ENCODE results near the gene RPL21.

DNA sequence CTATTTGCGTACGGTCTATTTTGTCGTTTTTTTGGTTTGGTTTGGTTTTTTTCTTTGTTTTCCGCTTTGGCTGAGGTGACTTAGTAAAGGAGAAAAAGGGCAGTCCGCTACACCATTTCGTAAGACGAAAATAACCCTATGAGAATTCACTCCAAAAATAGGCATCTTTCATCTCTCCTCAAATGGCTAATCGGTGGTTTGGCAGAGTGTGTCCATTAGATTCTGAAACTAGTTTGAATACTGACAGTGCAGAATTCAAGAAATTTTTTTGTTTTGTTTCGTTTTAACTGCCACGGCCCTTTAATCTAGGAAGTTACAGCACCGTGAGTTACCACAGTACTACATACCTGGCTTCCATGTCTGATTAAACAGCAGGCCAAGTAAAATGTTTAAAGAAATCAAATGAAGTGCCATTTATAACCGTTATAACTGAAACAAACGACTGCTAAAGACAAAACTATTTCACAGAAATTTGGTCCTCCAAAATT, 640 bp upstream of the CENPJ start:
- PRO-cap, result no peak

- PRO-cap, result bidirectional peak, plus-strand start at chr13:25170560, minus-strand start at chr13:25170467; bidirectional peak, plus-strand start at chr13:25170914, minus-strand start at chr13:25170893
Observed at GRCh38 chr13:25170314-25171102, 1.6 kb downstream of the AMER2 start.

- PRO-cap, result no peak
Observed at GRCh38 chr13:26187013-26187448, 35.1 kb downstream of the RNF6 start.

GRCh38 chr13:26222662-26223085, 560 bp upstream of the RNF6 start:
- PRO-cap, result no peak

DNA sequence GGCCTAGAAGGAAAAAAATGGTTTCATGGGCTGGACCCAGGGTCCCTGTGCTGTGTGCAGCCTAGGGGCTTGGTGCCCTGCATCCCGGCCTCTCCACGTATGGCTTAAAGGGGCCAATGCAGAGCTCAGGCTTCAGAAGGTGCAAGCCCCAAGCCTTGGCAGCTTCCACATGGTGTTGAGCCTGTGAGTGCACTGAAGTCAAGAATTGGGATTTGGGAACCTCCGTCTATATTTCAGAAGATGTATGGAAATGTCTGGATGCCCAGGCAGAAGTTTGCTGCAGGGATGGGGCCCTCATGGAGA, 22.2 kb downstream of the GPR12 start:
- PRO-cap, result no peak

DNA sequence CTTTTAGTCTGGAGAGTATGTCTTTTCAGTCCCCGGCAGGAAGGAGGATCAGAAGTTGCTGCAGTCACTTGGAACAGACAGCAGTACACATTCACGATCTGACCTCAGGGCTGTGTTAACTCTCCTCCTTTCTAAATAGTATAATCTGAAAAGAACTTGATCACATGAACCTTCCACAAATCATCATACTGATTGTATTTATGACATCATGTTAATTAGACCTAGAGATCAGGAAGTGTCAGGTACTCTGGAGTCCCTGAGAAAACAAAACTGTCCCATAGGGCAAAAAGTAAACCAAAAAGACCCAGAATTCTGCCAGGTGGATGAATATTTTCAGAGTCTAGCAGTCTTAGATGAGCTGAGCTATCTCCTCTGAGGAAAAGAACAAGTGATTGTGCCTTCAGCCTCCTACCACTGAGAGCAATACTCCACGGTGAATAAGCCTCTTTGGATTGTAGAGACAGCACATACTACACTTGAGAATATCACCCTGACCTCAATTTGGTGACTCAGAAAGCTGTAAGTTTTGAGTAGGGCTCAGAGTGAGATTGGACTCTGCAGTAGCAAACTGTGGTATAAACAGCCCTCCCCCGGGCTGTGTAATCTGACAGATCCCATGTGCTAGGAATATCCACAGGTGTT, 181.0 kb upstream of the GPR12 start:
- PRO-cap, result no peak

DNA sequence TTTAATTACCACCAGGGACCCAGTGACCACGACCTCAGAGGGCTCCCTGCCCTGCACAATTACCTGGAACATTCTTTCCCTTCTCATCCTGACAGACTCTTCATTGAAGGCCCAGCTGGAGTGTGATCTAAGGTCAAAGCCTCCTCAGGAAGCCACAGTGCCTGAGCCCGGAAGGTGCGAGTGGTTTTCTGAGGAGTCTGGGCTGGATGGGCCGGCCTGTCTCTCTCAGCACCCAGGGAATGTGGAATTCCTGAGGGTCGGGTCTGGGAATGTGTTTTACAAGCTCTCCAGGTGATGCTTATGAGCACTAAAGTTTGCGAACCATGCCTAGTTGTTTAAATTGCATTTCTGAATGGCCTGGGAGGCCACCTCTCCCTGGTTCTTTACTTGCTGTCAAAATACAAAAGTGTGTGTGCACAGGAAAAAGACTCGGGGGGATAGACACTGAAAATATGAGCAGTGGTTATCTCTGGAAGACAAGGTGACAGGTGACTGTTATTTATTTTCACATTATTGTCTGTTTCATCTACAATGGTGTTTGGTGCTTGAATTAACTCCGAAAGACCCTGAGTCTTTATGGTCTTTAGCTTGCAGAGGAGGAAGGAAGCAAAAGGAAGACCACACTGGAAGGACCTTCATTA, 193.0 kb downstream of the USP12 start:
- PRO-cap, result no peak

DNA sequence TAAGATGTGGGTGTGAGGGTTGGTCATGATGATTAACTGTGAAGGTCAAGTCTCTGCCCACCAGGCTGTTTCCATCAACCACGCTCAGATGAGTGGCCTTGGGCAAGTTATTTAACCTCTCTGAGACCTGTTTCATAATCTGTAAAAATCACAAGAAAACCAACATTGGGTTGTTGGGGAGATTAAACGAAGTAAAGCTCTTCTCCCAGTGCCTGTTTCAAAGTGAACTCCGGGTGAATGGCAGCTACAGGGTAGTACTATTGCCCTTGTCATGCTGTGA, 153.3 kb downstream of the USP12 start:
- PRO-cap, result no peak

- PRO-cap, result no peak
Observed at GRCh38 chr13:27183671-27184429, 12.2 kb upstream of the USP12 start.

DNA sequence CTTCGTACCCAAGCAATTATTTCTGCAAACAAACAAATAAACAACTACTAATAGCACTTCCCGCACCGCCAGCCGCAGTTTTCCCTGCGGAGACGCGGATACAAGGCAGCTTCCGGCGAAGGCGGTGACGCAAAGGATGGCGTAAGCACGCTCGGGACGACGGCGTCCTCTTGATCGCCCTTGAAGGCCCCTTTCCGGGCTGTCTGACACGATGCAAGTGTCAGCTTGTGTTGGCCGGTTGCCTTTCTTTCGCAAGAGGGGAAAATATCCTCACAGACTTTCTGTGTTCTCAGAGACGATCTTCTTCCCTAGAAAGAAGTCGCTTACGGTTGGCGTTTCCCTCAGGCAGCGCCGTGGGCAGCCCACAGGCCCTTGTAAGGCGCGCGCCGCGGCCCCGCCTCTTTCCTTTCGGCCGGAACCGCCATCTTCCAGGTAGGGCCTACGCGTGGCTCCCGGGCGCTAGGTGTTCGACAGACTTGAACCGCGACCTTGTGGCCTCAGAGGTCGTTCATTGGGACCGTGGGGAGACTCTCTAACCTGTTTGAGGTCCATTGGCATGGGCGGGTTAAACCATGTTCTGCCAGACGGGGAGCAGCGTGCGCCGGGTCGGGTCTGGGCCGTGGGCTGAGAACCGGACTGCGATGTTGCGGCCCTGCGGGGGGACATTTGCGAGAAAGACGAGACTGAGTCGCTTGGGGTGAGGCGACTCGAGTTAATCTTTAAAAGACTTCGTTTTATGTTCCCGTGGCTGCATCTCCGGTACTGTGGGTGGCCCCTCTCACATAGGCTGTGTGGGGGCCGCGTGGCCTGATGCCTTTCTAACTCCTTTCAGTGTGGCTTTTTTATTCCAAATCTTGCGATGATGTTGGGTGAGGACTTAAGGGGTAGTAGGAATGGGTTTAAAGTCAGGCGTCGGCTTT, at the start of gene RPL21:
RPL21 (plus strand) TSS at position 405 of the 920 bp plus-strand sequence.
- PRO-cap, result bidirectional peak, plus-strand start at position 405 of the sequence, minus-strand start at position 84 of the sequence

DNA sequence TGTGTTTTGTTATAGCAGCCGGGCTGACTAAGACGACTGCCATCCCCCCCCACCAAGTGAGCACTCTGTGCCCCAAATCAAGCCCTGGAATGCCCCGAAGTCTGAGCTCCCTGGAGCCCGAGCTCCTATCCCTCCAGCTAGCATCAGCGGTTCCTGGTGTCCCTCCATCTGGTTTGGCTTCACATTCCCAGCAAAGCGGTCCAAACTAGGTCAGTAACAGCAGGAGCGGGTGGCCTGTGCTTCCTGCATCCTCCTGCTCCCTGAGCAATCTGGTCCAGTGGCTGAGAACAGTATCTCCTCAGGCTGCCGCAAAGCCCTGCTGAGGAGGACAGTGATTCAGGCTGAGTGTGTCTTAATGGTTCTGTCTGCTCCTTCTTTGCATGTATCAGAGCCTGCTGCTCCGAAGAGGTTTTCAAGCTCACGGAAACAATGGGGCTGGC, 25.8 kb downstream of the RASL11A start:
- PRO-cap, result no peak

DNA sequence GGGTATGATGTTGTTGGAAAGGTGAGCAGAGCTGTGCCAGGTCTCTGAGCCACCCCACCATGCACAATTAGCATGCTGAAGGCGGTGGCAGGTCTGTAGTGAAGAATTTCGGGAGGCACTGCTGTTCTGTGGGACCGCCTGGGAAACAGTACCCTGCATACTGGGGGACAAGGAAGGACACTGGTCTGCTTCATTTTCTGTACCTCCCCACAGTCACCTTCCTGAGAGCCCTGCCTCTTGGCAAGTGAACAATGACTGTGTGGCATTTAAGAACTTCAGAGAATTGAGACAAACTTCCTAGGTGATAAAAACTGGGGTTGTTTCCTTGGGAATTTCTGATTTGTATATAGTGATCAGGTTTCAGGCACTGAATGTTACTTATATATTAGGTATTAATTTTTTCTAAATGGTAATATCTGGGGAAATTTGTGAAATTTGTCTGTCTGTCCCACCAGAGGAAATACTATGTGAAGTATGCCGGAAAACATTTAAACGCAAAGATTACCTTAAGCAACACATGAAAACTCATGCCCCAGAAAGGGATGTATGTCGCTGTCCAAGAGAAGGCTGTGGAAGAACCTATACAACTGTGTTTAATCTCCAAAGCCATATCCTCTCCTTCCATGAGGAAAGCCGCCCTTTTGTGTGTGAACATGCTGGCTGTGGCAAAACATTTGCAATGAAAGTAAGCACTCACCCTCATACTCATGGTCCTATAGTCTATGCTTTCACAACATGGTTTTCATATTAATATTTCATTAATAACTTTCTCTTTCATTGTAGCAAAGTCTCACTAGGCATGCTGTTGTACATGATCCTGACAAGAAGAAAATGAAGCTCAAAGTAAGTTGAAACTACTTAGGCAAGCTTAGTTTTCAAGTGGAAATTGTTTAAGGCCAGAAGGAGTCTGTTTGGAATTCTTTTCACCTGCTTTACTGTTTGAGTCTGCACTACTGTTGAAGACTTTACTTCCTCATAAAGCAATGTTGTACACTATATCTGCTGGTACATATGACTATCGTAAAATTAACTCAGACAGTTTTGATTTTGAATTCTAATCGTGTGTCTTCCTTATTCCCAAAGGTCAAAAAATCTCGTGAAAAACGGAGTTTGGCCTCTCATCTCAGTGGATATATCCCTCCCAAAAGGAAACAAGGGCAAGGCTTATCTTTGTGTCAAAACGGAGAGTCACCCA, 10.3 kb downstream of the GTF3A start:
- PRO-cap, result no peak

GRCh38 chr13:27482804-27483438, 32.6 kb upstream of the MTIF3 start:
- PRO-cap, result no peak

DNA sequence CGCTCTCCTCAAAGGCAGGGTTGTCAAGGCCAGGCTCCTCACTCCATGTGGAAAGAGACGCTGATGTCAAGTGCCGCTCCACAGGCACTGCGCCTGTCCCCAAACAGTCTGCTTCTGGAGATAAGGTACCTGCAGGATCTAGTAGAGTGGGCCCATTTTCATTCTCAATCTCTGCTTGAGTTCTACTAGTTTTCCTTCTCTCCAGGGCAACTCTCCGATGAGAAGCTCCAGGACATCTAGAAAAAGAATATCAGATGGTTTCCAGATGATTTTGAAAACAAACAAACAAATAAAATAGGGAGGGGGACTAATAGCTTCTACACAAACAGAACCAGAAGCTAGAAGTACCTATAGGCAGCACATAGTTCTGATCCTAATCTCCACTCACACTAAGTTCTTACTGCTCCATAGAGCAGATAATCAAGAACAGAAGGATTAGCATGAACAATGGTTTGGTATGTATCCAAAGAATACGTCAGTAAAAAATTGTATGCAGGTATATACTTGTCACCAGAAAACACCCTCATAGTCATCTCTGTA, 51.2 kb downstream of the LNX2 start:
- PRO-cap, result no peak

GRCh38 chr13:27593108-27593855, 27.0 kb downstream of the LNX2 start:
- PRO-cap, result no peak

- PRO-cap, result no peak
Observed at GRCh38 chr13:27607103-27607607, 13.2 kb downstream of the LNX2 start.

GRCh38 chr13:27613588-27614091, 6.7 kb downstream of the LNX2 start:
- PRO-cap, result no peak

DNA sequence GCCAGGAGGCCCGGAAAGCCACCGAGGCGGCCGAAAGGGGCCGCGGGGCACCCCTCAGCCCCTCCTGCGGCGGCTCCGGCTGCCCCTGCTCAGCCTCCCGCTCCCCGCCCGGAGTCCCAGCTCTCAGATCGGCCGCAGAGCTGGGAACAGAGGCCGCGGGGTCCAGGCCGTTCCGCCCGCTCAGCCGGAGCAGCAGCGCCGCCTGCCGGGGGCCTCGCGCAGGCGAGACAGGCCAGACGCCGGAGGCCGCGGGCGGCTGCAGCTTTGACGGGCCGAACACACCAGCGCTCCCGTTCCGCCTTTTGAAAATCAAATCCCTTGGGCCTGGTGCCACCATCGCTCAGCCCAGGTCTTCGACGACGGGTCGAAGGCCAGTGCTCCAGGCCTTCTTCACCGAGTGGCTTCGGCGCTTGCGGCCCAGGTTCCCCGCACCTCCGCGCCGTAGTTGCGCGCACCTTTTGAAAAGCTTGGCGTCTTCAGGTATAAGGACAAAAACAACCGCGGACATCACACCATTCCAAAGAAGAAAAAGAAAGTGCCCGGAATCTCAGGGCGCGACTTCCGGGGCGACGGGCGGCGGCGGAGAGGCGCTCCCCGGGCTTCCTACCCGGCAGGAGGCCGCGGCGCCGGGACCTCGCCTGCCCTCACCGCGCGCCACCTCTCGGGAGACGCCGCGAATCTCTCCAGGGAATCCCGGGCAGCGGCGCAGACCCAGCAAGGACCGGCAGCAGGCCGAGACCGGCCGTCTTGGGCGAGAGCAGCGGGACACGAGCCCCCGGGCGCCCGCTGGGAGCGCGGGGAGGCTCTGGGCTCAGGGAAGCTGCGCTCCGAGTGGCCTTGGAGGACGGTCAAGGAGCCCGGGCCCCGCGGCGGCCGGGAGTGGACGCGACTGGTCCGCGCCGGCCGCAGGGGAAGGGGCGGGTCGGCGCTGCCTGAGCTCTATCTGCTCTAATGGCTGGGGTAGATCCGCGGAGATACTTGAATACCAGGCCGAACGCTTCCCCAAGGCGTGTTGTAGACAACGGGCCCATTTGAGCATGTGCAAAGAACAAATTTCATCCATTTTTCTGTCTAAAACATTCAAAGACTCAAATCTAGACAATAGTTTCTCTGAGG, 14.9 kb downstream of the CDX2 start:
- PRO-cap, result no peak

GRCh38 chr13:27967881-27968282, 1.2 kb downstream of the CDX2 start:
- PRO-cap, result no peak

GRCh38 chr13:28268841-28269465, 130.6 kb downstream of the PAN3 start:
- PRO-cap, result no peak